ENCODE measurements around the gene TIAM2.

DNA sequence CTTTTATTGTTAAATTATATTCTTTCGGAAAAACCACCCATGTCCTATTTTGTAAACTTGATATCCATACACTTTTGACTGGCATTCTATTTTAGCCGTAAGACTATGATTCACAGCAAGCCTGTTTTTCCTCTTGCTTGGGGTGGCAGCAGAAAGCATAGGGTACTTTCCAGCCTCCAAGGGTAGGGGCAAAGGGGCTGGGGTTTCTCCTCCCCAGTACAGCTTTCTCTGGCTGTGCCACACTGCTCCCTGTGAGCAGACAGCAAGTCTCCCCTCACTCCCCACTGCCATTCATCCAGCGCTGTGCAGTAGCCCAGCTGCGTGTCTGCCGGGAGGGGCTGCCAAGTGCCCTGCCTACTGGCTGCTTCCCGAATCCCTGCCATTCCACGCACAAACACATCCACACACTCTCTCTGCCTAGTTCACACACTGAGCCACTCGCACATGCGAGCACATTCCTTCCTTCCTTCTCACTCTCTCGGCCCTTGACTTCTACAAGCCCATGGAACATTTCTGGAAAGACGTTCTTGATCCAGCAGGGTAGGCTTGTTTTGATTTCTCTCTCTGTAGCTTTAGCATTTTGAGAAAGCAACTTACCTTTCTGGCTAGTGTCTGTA is 2.1 kb upstream of the ESR1 start:
CAGE:
- cytosol, long polyA minus RNA: no peak
- cytosol, long polyA plus RNA: no peak
- long polyA plus RNA: no peak
- nucleus, long polyA minus RNA: no peak
- nucleus, long polyA plus RNA: no peak

GRCh38 chr6:152112347-152112925 is 305.0 kb downstream of the ESR1 start:
CAGE:
- cytosol, long polyA minus RNA: no peak
- cytosol, long polyA plus RNA: no peak
- long polyA plus RNA: no peak
- nucleus, long polyA minus RNA: no peak
- nucleus, long polyA plus RNA: no peak

DNA sequence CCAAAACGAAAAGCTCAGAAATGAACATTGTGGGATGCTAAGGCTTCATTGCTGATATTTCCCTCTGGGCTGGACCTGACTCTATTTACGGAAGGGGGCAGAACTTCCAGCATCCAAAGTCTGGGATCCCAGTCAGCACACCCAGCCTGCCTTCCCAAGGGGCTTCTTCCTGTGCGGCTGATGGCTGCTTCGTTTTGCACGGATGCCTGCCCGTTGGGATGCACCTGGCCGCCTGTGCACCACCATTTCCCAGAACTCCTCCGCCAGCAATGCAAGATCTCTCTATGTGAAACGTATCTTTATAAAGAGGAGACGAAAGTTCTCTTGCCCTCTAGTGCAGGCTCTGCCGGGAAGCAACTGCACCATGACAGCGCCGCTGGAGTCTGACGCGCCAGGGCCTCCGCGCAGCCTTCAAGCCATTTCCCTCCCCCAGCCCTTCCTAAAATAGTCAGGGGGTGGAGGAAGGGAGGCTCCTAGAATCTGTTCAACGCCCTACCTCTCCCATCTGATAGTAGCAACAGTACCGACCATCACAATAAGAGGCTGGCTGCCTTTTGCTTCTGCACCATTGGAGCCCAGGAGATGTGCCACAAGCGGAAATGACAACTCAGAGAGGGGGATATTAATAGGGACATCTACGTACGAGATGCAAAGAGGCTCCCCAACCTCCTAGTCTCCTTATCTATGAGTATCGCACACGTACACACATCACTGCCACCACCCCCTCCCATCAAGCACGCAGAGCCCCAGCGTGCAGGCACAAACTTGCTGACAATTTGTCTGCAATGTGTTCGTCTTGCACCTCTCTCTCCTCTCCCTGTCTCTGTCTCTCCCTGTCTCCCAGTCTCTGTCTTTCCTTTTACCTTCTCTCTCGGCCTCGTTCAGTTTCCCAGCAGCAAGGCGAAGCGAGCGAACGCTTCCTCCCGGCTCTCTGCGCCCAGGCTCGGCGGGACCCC is 1.1 kb downstream of the SYNE1 start:
CAGE:
- cytosol, long polyA minus RNA: no peak
- cytosol, long polyA plus RNA: no peak
- long polyA plus RNA: no peak
- nucleus, long polyA minus RNA: no peak
- nucleus, long polyA plus RNA: no peak

DNA sequence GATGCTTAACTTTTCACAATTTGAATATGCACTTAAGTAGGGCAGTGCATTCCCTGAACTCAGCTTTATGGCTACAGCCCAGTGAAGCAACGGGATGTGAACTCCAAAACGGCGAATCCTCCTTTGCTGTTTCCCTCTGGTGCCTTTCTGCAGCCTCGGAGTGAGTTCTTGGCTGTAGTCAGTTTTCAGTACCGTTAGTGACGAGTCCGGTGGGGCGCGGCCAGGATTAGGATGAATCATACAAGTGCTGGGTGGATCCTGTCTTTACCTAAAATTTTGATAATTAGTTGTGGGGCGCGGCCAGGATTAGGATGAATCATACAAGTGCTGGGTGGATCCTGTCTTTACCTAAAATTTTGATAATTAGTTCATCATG is 1.2 kb upstream of the FBXO5 start:
CAGE:
- cytosol, long polyA minus RNA: no peak
- cytosol, long polyA plus RNA: no peak
- long polyA plus RNA: no peak
- nucleus, long polyA minus RNA: no peak
- nucleus, long polyA plus RNA: no peak

DNA sequence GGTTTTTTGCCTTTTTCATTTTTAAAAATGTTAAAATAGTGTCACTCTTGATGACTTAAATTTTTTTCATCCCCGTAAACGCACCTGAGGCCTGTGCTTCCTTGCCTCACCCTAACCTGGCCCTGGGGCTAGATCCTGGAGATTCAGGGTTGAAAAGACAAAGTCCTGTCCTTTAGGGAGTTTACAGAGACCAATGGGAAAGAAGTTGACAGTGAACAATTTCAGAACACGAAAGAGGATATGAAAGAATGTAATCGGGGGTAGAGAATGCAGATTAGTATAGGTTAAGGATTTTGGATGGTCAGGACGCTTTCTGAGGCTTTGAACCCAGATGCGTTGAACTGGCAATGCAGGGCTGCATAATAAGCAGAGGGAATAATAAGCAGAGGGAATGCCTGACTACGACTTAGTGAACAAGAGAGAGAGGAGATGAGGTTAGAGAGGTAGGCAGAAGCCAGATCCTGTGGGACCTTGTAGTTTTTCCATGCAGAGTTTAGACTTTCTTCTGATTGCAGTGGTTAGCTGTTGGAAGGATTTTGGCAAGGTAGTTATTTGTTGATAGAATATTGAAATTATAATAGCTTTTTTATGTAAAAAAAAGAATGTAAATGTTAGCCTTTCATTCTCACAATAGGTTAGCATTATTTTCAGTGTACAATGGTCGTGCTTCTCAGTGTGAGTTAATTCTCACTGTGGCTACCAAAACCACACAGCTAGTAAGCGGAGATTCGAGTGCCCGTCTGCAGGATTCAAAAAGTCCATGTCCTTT is 1.8 kb upstream of the FBXO5 start:
CAGE:
- cytosol, long polyA minus RNA: no peak
- cytosol, long polyA plus RNA: no peak
- long polyA plus RNA: no peak
- nucleus, long polyA minus RNA: no peak
- nucleus, long polyA plus RNA: no peak

DNA sequence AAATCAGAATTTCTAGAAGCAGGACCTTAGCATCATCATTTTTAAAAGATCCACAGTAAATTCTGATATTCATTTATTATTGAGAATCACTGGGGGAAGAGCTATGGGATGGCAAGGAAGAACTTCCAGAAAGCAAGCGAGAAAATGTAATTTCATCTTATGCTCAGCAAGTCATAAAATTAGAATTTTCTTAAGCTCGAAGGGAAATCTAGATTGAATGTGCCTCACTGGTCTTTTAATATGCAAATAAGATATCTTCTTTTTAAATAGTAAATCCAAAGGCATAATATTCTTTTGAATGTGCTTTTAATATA is 442.0 kb upstream of the OPRM1 start:
CAGE:
- cytosol, long polyA minus RNA: no peak
- cytosol, long polyA plus RNA: no peak
- long polyA plus RNA: no peak
- nucleus, long polyA minus RNA: no peak
- nucleus, long polyA plus RNA: no peak

DNA sequence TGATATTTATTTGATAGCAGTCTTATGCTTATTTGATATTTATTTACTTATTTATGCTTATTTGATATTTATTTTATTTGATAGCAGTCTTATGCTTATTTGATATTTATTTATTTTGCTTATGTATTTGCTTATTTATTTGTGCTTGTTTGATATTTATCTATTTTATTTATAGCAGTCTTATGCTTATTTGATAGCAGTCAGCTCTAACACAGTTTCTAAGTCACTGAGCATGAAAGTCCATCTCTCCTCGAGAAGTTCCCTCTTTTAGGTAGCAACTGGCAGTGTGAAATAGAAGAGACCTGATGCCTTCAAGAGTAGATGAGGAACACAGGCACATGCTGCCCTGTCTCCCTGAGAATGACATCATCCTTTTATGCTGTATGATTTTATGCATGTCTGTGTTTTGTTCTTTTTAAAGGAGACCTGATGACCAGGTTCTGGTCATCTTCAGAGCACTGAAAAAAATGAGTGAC is 29.2 kb downstream of the CNKSR3 start:
CAGE:
- cytosol, long polyA minus RNA: no peak
- cytosol, long polyA plus RNA: no peak
- long polyA plus RNA: no peak
- nucleus, long polyA minus RNA: no peak
- nucleus, long polyA plus RNA: no peak

DNA sequence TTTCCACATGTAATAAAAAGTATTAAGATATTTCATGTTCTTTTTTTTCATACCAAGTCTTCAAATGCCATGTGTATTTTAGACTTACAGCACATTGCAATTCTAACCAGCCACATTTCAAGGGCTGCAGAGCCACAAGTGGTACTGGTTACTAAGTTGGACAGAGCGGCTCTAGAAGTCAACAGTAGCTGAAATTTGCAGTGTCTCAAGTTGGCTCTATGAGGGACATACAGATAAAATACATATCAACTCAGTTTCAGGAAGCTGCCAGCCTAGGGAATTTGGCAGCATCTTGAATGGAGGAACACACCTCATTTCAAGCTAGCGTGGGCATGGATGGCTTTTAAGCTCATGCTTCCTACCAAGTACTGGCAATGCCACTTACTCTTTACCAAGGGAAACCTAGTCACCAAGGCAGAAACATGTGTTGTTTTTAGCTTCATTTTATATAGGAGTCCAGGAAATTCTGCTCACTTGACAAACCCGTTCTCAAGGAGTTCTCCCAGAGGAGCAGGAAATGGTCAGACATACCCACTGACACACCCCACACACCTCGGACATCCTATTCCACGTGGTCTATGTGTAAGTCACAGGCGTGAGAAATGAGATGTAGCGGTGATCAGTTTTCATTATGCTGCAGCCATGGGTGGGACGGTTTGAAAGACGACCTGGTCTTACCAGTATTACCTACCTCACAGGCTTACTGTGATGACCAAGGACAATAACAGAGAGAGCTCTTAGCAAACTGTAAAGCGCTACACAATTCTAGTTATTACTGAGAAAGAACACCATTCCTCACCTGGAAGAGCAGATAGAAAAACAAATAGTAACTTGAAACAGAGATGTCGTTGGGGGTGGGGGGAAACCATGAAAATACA is 2.0 kb downstream of the CNKSR3 start:
CAGE:
- cytosol, long polyA minus RNA: no peak
- cytosol, long polyA plus RNA: no peak
- long polyA plus RNA: no peak
- nucleus, long polyA minus RNA: no peak
- nucleus, long polyA plus RNA: no peak

DNA sequence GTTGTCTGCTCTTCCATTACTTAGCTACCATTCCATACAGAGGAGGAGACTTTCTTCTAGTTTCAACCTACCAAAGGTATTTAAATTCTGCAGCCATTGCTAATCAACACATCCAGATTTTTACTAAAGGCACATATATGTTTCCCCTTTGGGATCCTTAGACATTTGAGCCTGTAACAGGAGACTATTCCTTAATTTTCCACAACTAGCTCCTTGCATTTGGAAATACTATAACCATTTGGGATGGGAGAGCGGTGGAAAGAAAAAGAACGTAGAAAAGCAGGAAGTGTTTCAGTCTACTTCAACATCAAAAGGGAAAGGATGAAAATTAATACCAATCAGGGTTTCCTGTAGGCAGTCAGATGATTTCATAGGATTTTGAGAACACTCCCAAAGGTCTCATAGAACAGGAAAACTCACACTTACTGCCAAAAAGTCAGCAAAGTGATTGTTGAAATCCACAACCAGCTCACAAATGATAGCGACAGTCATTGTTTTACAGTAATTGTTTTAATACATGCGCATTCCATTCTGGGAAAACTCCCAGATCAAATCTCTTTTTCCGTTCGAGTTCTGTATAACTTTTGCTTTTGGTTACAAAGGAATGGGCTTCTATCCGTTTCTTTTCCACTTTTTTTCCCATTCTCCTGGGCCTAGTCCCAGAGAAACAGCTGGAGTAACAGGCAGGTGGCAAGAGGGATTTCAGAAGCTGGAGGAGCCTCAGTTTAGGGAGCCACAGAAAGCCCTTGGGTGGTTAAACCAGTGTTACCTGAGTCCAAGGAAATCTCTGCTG is 5.3 kb upstream of the CNKSR3 start:
CAGE:
- cytosol, long polyA minus RNA: no peak
- cytosol, long polyA plus RNA: no peak
- long polyA plus RNA: no peak
- nucleus, long polyA minus RNA: no peak
- nucleus, long polyA plus RNA: no peak

GRCh38 chr6:154814091-154814403 is 80.8 kb downstream of the SCAF8 start:
CAGE:
- cytosol, long polyA minus RNA: no peak
- cytosol, long polyA plus RNA: no peak
- long polyA plus RNA: no peak
- nucleus, long polyA minus RNA: no peak
- nucleus, long polyA plus RNA: no peak

DNA sequence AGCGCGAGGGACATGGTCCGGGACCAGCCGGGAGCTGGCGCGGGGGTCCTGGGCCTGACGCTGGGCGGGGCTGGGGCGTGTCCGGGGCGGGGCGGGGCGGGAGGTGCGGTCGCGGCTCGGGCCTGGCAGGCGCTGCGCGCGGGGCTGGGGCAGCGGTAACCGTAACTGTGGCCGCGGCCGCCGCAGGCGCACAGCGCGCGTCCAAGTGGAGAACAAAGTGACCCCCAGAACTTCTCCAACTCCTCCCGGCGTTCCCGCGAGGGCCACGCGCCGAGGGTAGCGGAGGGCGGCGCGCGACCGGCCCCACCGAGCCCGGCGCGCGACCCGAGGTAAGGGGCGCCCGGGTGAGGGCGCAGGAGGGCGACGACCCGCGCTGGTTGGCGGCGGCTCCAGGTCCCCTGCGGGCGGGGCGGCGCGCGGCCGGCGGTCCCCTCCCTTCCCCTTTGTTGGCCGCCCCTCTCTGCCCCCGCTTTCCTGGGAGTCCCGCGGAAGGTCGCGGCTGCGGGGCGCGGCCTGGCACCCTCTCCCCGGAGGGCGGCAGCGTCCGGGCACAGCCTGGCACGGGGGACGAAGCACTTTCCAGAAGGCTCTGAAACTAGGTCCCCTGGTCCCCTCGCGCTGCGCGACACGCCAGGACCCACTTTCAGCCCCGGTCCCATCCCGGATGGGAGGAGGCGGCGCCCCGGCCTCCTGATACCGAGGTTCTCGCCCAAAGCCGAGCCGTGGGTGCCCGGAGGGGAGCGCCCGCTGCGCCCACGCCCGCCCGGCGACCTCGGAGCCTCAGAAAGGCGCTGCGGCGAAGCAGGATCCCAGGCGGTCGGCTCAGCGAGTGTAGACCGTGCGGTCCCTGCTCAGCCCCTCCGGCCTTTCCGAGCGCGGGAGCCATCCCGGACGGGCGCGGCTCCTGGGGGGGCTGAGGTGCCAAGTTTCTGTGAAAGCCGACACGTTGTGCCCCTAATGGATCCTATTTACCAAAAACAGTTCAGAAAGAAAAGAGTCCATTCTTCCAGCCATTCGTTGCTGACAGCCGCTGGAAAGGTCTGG is at the start of gene TIAM2:
Gene TIAM2 (plus strand): TSS at position 152 of the 1,044 bp plus-strand sequence.
CAGE:
- cytosol, long polyA minus RNA: no peak
- cytosol, long polyA plus RNA: no peak
- long polyA plus RNA: no peak
- nucleus, long polyA minus RNA: no peak
- nucleus, long polyA plus RNA: no peak

DNA sequence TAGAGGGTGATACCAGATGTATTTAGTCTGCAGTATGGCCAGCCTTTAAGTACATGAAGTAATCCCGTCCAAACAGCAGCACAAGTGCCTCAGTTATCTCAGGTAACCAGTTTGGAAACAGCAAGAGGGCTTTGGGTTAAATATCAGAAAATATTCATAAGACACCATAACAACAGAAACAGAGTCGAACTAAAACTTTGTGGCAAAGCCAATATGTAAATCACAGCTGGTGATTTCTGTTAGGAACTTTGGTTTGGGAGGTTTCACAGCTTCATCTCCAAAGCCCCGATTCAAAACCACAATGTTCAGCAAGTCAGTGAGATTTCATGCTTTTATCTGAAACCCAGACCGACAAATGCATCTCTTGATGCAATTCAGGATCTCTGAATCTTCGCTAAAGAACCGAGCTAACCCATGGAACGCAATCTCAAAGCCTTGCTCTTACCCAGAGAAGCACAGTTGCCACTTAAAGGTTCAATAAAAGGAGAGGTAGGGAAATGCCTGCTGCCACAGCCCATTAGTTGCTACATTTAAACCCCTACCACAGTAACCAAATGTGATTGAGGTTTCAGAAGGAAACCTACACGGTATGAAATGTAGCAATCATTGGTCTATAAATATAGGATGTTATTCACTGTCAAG is 381.1 kb upstream of the ARID1B start:
CAGE:
- cytosol, long polyA minus RNA: no peak
- cytosol, long polyA plus RNA: no peak
- long polyA plus RNA: no peak
- nucleus, long polyA minus RNA: no peak
- nucleus, long polyA plus RNA: no peak

GRCh38 chr6:156703650-156704130 is 73.5 kb upstream of the ARID1B start:
CAGE:
- cytosol, long polyA minus RNA: no peak
- cytosol, long polyA plus RNA: no peak
- long polyA plus RNA: no peak
- nucleus, long polyA minus RNA: no peak
- nucleus, long polyA plus RNA: no peak

DNA sequence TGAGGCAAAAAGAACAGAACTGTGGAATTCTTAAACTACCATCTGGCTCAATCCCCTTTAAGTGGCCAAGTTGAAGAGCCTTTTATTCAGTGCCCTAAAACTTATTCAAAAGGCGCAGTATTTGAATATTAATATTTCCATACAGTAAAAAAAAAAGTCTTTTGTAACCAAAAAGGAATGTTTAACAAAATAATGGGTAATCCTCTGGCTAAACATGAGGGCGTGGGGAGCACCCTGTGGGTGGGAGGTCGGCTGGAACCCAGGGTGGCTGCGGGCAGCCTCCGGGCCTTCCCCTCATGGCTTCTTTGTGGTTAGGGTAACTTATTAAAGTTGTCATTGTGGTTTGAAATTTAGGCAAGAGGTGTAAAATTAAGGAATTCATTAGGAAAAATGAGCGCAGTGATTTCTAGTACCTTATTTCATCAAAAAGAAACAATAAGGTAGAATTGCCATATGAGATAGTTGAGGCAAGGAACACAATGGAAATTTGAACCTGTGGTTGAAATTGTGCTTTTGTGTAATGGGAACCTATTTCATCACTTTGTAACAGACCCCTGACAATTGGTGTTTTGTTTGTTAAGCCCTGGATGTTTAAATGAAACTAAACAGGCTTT is 2.7 kb upstream of the ARID1B start:
CAGE:
- cytosol, long polyA minus RNA: no peak
- cytosol, long polyA plus RNA: no peak
- long polyA plus RNA: no peak
- nucleus, long polyA minus RNA: no peak
- nucleus, long polyA plus RNA: no peak

DNA sequence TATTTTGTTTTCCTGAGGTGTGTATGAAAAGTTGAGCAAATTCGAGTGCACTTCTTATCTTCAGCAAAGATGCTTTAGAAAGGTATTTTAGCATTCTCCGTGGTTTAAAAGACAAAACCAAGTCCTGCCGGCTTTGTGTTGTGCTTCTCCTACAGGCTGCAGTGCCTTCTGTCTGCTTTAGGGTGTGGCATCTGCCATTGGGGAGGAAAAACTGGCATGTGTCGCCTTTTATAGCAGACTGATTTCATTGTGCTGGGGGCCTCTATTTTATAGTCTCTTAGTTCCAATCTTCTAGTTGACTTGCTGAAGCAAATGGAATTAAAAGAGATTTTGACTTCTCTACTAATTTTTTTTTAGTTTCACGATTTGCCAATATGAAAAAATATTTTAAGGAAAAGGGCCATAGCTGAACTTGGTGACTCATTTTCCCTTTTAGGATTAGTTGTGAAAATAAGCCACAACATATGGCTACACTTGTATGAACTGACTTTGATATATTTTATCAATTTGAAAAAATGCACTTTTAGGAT is 2.1 kb upstream of the ARID1B start:
CAGE:
- cytosol, long polyA minus RNA: no peak
- cytosol, long polyA plus RNA: no peak
- long polyA plus RNA: no peak
- nucleus, long polyA minus RNA: no peak
- nucleus, long polyA plus RNA: no peak

CAGE:
- cytosol, long polyA minus RNA: no peak
- cytosol, long polyA plus RNA: no peak
- long polyA plus RNA: no peak
- nucleus, long polyA minus RNA: no peak
- nucleus, long polyA plus RNA: no peak
Measured at GRCh38 chr6:156776761-156777174, 410 bp upstream of the ARID1B start.

DNA sequence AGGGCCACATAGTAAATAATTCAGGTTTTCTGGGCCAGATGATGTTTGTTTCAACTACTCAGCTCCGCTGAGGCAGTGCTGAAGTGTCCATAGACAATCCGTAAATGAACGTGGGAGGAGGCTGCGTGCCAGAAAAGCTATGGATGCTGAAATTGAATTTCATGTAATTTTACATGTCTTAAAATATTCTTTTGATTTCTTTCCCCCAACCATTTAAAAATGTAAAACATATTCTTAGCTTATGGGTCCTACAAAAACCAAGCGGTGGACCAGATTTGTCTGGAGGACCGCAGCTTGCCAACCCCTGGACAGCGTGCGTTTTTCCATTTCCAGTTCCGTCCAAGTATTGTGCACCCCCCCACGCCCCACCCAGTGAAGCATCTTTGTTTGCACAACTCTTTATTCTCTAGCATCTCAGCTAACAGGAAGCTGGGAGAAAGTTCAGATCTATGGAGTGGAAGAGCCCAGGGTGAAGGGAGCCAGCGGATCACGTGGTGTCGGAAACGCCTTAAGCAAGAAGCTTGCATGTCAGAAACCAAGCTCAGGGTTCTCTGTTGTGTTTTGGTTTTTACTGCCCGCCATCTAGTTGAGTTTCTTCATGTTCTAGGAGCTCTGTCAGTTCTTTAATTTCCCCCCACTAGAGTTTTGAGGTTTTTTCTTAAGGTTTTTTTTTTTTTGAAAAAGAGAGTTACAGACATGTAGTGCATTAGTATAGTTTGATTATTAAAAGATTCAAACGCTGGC is 29.8 kb downstream of the ARID1B start:
CAGE:
- cytosol, long polyA minus RNA: no peak
- cytosol, long polyA plus RNA: no peak
- long polyA plus RNA: no peak
- nucleus, long polyA minus RNA: no peak
- nucleus, long polyA plus RNA: no peak

DNA sequence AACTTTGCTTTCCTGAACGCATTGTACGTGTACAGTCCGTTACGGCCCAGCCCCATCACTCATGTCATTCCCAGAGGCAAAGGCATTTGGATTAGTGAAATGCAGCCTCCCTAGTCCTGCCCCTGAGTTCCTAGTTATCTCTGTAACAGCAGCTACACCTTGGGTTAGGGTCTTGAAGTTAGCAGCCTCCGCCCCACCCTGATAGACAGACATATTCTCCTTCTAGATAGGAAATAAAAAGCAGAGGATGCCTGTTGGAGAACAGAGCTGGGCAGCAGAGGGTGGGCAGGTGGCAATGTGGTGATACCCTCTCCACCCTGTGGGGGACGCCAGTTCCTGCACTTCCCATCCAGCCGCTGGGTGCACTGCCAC is 80.4 kb downstream of the ZDHHC14 start:
CAGE:
- cytosol, long polyA minus RNA: no peak
- cytosol, long polyA plus RNA: no peak
- long polyA plus RNA: no peak
- nucleus, long polyA minus RNA: no peak
- nucleus, long polyA plus RNA: no peak

DNA sequence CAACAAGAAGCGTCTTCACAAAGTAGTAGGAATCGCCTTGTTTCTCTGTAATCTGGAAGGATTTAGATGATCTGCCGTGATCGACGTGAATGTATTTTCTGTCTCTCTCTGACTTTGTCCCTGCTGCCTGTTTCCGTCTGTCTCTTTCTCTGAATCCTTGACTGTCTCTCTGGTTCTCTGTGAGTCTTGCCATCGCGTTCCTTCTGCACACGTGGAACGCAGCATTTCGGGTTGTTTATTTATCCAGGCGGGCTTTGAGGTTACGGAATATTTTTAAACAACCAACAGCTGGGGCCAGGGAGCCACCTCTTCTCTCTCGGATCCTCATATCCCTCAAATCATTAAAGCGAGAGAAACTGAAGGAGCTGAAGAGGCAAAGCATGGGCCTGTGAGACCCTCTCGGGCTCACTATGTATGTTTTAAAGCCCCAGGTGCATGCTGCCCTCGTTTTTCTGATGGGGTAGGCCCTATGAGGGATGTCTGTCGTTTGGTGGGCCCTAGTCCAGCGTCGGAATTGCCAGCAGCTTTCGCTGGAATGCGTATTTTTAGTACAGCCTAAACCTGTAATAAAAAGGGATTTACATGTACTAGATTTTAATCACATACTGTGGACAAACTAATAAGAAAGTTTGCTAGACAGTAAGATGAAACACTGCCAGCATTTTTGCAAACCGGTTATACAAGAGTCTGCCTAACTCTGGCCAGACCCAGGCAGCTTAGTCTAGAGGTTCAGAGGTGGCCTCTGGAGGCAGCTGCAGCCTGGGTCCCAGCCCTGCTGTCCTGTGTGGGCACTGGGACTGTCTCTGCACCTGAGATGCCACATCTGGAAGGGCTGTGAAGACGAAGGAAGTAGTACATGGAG is 216.1 kb downstream of the ZDHHC14 start:
CAGE:
- cytosol, long polyA minus RNA: no peak
- cytosol, long polyA plus RNA: no peak
- long polyA plus RNA: no peak
- nucleus, long polyA minus RNA: no peak
- nucleus, long polyA plus RNA: no peak

DNA sequence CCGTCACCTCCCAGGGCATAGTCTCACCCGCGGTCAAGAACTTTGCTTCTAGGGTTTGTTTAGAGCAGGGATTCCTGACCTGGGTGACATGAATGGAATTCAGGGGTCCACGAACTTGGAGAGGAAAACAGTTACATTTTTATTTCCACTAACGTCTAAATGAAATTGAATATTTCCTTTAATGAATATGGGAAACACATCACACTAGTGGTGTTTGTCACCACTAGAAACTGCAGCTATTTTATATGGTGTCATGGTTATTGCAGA is 216.4 kb upstream of the SNX9 start:
CAGE:
- cytosol, long polyA minus RNA: no peak
- cytosol, long polyA plus RNA: no peak
- long polyA plus RNA: no peak
- nucleus, long polyA minus RNA: no peak
- nucleus, long polyA plus RNA: no peak